ENCODE measurements around the genes TNFRSF8, PRAMEF12 and PRAMEF13.

DNA sequence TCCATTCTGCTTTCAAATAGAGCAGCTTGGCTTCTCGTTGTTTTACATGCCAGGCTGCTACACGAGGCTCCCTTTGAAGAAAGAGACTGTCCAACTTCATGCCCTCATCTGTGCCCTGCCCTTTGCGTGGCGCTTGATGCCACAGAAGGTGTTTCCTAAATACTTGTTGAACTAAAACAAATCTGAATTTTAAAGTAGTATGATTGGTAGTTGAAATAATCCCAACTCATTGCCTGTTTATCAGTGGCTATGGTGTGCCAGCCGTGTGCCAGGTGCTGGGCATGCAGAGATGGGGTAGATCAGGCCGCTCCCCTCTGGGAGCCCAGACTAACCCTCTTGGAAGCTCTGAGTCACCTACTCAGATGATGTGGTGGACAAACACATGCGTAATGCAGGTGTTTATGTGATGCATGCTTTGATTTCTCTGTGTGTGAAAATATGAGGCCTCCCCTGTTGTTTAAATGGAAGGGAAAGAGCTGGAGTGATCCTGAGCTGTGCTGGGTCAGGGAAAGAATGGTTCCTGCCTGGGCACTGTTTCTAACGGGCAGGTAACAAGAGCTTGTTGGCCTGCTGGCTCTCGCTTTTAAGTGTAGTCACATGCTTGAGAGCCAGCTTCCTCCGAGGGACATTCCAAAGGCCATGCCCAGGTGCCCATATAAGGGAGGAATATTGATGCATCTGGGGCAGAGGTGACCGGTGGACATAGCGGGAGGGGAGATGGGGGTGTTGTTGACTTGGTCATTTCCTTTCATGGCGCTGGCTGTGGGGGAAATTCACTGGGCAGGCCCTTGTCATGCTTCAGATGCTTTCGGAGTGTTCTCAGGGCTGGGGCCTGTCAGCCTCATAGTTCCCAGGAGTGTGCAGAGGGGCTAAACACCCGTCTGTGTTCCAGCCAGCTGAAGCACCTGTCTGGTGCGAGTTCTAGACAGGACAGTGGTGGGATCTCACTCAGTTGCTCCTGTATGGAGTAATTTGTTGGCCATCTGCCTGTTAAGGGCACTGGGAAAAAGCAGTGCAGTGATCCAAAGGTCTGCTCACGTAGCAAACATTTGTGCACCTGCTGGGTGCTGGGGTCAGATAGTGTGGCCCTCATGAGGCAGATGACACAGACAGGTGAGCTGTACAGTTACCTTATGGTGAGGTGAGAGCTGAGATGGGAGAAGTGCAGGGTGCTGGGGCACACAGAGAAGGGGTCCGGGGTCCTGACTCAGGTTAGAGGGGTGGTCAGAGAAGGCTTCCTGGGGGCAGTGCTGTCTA is 10.3 kb downstream of the MFN2 start:
- PRO-cap, result bidirectional peak, plus-strand start at position 846 of the sequence, minus-strand start at position 542 of the sequence
- RAMPAGE, long total RNA, 2 experiments, result no peak in any of the 2 experiments

- PRO-cap, result no peak
- RAMPAGE, long total RNA, 2 experiments, result no peak in any of the 2 experiments
Observed at GRCh38 chr1:11991933-11992229, 11.6 kb downstream of the MFN2 start.

- PRO-cap, result no peak
- RAMPAGE, long total RNA, 2 experiments, result no peak in any of the 2 experiments
Observed at GRCh38 chr1:12062873-12064153, at the start of gene TNFRSF8. TNFRSF8 (plus strand) TSS chr1:12063303.

DNA sequence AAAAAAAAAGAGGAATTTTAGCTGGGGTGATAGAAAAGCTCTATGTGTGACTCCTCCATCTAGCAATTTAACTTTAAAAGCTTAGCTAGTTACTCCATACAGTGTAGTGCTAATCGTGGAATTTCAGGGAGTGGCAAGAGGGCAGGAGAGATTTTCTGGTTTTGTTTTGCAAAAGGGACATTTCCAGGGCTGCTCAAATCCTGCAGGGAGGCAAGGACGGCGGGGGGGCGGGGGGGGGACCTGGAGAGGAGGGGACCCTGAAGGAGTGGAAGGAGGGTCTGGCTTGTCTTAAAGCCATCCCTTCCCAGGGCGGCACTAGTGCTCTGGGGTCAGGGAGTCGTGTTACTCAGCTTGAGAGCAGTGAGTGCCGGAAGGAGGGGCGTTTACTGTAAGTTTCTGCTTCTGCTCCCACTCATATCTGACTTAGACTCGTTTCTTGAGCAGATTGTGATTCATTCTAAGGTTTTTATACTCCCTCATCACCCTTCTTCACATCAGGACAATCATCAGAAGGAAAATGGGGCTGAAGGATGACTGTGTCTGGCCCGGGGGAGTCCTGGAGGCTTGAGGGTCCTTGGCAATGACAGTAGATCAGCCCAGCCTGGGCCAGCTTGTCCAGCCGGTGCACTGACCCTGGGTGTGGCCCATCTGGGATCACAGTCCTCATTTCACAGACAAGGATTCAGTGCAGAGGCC is 4.7 kb downstream of the TNFRSF8 start:
- PRO-cap, result no peak
- RAMPAGE, long total RNA, 2 experiments, result no peak in any of the 2 experiments

GRCh38 chr1:12095810-12096443 is 32.8 kb downstream of the TNFRSF8 start:
- PRO-cap, result no peak
- RAMPAGE, long total RNA, 2 experiments, result no peak in any of the 2 experiments

- PRO-cap, result no peak
- RAMPAGE, long total RNA, 2 experiments, result no peak in any of the 2 experiments
Observed at GRCh38 chr1:12159748-12160181, 7.0 kb upstream of the TNFRSF1B start.

GRCh38 chr1:12206537-12207689 is 22.9 kb upstream of the VPS13D start:
- PRO-cap, result no peak
- RAMPAGE, long total RNA, 2 experiments, result no peak in any of the 2 experiments

GRCh38 chr1:12293369-12293957 is 63.6 kb downstream of the VPS13D start:
- PRO-cap, result no peak
- RAMPAGE, long total RNA, 2 experiments, result no peak in any of the 2 experiments

DNA sequence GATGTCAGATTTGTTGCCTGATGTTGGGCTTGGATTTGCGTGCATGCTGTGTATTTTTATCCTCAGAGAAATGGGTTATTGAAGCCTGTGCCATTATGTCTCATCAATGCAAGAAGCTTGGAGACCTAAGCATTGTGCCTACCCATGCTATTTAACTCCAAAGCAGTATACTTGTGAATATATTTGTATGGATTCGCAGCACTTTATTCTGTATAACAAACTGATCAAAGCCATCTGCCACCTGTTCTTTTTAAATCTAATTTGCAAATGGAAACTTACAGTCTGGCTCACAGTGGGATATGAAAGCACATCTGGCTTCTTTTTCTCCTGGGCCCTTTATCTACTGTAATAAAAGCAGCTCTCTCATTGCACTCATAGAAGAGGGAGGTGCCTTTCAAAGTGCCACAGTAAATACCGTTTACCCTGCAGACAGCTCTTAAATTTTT is 109.9 kb downstream of the VPS13D start:
- PRO-cap, result no peak
- RAMPAGE, long total RNA, 2 experiments, result no peak in any of the 2 experiments

DNA sequence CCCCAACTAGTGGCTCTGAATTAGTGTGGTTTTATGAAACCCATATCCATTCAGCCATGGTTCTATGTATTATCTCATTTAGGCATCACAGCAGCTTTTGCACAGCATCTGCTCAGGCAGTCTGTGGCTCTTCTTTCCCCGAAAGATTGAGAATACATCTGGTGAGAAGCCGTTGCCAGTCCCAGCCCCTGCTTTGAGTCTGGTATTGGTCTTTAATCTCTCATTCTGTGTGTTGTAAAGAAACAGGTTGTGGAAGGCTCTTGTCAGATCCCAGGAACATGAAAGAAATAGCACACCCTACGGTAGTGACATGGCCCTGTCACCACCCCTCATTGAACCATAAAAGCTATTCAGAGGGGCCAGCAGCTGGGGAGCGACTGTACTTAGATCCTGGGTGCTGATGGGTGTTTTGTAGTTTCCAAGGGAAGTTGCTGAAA is 145.2 kb downstream of the DHRS3 start:
- PRO-cap, result no peak
- RAMPAGE, long total RNA, 2 experiments, result no peak in any of the 2 experiments

DNA sequence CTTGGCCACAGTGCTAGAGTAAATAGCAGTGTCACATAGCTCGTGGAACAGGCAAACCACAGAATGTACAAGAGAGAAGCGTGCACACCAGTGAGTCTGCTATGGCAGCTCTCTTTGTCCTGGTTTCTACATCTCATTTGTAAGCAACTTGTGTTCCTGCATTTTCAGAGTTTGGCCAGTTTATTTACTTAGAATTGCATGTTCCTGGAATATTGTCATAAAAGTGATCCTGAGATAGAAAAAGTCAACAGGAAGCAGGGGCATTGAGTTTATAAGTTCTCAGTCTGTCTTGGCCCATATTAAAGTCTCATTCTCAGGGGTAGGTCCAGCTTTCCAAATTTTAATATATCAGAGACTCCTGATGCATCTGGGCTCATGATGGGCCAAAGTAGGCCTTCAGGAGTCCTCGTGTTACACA is 142.0 kb downstream of the DHRS3 start:
- PRO-cap, result bidirectional peak, plus-strand start at position 302 of the sequence, minus-strand start at position 139 of the sequence
- RAMPAGE, long total RNA, 2 experiments, result no peak in any of the 2 experiments

- PRO-cap, result bidirectional peak, plus-strand start at chr1:12478596, minus-strand start at chr1:12478293; unidirectional peak, plus-strand start at chr1:12478637; unidirectional peak, plus-strand start at chr1:12478664
- RAMPAGE, long total RNA, 2 experiments, result no peak in any of the 2 experiments
Observed at GRCh38 chr1:12477626-12479012, 139.9 kb downstream of the DHRS3 start.

DNA sequence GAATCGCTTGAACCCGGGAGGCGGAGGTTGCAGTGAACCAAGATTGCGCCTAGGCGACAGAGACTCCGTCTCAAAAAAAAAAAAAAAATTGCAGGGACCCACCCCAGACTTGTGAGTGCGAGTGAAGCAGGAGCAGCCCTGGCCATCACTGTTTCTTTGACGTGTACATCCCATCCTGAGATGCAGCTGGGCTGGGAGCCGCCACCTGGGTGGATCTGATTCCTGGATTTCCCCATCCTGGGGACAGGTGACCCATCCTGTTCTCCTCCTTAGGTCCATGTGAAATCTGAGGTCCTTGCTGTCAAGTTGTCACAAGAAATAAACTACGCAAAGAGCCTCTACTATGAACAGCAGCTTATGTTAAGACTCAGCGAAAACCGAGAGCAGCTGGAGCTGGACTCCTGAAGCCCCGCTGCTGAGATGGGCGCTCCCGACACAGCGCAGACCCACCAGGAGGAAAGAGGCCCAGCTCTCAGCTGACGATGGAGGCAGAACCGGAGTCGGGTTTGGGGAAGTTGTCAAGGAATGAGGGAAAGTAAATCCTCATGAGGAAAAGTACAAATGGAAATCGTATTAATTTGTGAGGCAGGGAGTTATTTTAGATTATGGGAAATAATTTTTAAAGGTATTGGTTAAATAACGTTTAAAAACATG is 109.3 kb downstream of the DHRS3 start:
- PRO-cap, result no peak
- RAMPAGE, long total RNA, 2 experiments, result no peak in any of the 2 experiments

GRCh38 chr1:12541504-12542006 is 76.5 kb downstream of the DHRS3 start:
- PRO-cap, result no peak
- RAMPAGE, long total RNA, 2 experiments, result no peak in any of the 2 experiments

- PRO-cap, result no peak
- RAMPAGE, long total RNA, 2 experiments, result no peak in any of the 2 experiments
Observed at GRCh38 chr1:12552922-12553652, 64.9 kb downstream of the DHRS3 start.

DNA sequence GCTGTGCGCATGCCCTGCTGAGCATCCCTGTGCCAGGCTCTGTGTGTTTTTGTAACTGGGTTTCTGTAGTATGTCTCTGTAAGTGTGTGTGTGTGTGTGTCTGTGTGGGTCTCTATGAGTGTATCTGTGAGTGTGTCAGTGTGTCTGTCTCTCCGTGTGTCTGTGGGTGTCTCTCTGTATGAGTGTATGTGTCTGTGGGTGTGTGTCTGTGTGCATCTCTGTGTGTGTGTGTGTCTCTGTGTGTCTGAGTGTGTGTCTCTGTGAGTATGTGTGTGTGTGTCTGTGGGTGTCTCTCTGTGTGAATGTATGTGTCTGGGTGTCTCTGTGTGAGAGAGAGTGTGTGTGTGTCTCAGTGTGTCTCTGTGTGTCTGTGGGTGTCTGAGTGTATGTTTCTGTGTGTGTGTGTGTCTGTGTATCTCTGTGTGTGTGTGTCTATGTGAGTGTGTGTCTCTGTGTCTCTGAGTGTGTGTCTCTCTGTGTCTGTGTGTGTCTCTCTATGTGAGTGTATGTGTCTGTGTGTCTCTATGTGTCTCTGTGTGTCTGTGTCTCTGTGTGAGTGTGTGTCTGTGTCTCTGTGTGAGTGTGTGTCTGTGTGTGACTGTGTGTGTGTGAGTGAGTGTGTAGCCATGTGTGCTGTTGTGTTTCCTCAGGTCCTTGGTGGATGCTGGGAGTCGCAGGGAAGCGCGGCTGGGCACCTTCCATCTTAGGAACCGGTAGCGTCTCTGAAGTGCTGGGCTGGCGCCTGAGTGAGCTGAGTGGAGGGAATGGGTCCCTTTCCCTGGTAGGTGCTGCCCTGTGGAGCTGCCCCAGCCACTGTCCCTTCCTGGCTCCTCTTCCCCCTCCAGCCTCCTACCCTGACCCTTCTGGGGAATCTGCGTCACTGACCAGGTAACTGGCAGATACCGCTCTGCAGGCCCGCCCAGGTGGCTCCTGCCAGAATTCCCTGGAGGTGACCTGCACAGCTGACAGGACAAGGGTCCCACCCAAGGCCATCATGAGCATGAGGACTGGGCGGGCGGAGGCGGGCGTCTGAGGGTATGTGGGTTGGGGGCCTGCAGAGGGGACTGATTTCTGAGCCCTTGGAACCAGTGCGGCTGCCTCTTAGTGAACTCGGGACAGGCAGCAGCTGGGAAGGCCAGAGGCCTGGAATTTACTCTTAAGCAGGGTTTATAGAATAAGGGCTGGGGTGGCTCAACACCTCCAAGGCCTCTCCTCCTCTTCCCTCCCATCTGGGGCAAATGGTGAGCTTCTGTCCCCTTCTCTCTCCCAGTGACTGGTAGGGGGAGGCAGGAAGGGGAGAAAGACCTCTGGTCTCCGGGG is 32.8 kb downstream of the DHRS3 start:
- PRO-cap, result no peak
- RAMPAGE, long total RNA, 2 experiments, result start-site peak on the minus strand in 1 of 2 experiments, centred at positions 359 to 630 of the sequence, 21 to 31 reads per replicate

- PRO-cap, result bidirectional peak, plus-strand start at chr1:12595085, minus-strand start at chr1:12595017; bidirectional peak, plus-strand start at chr1:12595302, minus-strand start at chr1:12595244; bidirectional peak, plus-strand start at chr1:12595446, minus-strand start at chr1:12595377
- RAMPAGE, long total RNA, 2 experiments, result start-site peak on the minus strand in 1 of 2 experiments, at chr1:12595066-12595071 at its widest, 16 reads per replicate
Observed at GRCh38 chr1:12594660-12595780, 23.0 kb downstream of the DHRS3 start.

DNA sequence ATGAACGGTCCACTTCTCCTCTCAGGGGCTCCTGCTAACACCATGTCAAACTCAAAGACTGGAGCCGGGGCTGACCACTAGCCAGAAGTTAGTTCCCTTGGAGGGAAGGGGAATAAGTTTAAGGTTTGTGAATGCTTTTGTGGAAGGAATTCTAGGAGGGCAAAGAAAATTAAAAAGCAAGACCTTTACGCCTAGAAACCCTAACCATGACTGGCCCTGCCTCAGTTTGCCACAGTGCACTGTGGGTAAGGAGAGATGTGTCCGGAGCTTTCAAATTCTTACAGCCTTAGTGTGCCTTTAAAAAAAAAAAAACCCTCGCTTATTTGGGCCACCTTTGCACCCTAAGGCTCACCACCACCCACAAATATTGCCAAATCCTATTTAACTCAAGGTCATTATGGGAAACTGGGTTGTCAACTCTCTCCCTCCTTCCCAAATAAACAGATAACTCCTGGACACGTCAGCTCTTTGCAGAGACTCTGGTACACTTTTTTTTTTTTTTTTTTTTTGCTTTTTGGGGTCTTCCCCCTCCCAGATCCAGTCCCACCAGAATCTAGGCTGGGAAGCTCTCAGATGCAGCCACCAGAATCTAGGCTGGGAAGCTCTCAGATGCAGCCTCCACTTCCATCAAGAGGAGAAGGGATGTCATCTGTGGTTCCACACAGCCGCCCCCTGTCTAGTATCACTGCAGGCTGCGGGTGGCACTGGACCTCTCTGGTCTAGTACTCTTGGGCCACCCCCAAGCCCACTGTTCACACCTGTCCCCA is 3.6 kb downstream of the DHRS3 start:
- PRO-cap, result no peak
- RAMPAGE, long total RNA, 2 experiments, result start-site peak on the minus strand in 1 of 2 experiments, centred at position 692 of the sequence, 9 reads per replicate

GRCh38 chr1:12773301-12773930 is at the start of gene PRAMEF12:
PRAMEF12 (plus strand) TSS chr1:12773738.
- PRO-cap, result no peak
- RAMPAGE, long total RNA, 2 experiments, result no peak in any of the 2 experiments

DNA sequence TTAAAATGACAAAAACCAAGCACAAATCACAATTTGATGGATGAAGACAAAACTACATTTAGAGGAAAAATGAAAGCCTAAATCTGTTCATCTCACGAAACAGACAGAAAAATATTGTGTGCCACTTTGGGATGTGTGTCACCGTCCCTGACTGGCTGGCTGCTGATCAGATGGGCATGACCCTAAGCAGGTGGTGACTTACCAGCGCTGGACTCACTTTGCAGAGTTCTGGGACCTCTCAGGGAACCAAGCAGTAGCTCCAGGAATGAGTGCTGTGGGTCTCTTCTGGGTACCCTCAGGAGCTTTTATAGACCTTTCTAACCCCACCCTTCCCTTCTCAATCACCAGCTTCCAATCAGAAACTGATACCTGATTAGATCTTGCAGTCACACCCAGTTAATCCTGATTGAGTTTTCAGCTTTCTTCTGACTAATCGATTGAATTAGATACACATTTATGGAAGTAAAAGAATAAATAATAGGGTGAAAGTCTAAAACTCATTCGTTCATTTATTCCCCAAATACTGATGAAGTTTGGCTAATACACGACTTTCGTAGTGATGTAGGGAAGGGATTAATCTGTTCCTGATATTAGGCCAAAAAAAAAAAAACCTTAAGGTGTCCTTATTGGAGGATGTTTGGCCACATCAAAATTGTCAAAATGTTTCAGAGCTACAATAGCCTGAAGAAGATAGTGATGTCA is at the start of gene PRAMEF13:
TSS of gene PRAMEF13 (minus strand) at position 280 of the 702 bp plus-strand sequence.
- PRO-cap, result no peak
- RAMPAGE, long total RNA, 2 experiments, result no peak in any of the 2 experiments

Measured in prostate gland (tissue), 2 donors.